H7 (cell line): ENCODE measurements around a stretch of chr5.

DNA sequence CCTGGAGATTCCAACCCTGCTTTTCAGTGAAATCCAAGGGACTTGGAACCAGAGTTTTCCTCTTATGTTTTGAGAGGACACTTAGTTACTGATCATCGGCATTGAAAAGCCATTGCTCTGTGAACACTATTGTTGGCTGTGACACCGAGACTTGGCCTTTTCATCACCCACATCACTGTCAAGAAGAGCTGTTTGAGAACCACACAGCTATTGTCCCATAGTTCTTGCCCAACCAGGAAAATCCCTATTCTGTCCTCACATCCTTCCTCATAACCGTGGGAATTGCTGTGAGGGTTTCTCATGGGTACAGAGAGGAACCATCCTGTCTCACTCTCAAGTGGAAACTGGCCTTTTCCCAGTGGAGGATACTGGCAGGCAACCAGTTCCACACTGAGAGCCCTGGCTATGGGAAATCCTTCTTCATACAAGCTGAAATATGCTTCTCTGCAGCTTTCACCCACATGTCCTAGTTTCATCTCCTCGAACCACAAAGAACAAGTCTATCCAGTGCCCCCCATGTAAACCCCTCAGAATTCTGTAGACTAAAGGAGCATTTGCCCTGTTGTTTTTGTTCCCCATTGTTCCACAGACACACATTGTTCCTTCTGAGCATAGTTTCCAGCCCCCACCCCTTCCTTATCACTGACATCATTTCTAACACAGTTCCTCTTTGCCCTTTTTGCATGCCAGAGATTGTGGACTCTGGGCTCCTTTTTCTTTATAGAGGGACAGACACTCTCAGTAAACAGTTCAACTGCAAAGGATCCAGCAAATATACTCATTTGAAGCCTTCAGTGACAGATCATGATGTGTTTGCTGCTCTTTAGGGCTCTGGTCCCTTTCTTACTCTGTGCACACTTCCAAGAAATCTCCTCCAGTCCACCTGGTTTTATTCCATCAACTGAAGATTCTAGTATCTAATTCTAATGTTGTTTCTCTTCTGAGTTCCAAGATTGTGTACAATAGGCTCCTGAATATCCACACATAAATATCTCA lies 57.8 kb upstream of the C5orf46 start:
- RAMPAGE, long total RNA, result no peak

GRCh38 chr5:148342920-148343417 lies 7.6 kb downstream of the SPINK9 start:
- RAMPAGE, long total RNA, result no peak

DNA sequence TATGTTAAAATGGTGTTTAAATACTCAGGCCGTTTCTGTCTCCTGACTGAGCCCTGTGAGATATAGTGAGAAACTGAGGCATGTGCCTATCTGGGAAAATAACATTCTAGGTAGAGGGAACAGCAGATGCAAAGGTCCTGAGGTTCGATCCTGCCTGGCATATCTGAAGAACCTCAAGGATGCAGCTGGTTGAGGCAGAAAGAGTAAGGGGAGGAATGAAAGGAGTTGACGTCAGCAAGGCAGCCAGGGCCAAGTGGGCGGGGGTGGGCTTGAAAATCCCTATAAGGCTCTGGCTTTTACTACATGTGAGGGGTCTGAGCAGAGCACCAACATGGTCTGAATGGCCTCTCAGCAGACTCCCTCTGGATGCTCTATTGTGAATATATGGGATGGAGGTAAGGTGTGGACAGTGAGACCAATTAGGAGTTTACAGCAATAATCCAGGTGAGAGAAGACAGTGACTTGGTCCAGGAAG lies 69.7 kb downstream of the FBXO38 start:
- RAMPAGE, long total RNA, result no peak

DNA sequence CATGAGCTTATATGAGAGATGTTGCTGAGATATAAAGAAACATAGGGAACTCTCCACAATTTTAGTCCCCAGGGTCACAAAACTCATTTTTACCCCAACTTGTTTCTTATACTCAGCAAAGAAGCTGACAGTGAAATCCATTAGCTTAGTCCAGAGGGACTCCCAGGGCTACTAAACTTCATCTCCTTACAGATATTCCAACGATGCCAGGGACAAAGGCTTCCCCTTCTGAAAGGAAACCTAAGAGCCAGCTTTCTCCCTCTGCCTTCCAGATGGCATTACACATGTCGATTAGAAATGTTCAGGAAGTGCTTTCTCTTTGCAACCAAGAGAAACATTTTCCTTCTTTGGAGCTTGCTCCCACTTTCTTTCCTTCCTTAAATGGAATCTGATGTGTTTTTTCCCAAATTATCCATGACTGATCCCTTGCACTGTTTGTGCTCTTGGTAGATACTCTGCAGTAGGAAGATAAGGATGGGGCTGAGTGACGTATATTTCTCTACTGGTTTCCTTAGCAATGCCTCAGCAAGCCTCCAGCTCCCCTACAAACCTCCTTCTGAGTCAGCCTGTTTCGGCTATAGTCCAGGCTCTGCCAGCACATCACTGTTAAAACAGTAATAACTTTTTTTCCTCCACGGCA lies 42.9 kb upstream of the HTR4 start:
- RAMPAGE, long total RNA, result no peak

GRCh38 chr5:148827245-148828195 lies 1.1 kb downstream of the ADRB2 start:
- RAMPAGE, long total RNA, result no peak

GRCh38 chr5:148841727-148842011 lies 15.3 kb downstream of the ADRB2 start:
- RAMPAGE, long total RNA, result no peak

DNA sequence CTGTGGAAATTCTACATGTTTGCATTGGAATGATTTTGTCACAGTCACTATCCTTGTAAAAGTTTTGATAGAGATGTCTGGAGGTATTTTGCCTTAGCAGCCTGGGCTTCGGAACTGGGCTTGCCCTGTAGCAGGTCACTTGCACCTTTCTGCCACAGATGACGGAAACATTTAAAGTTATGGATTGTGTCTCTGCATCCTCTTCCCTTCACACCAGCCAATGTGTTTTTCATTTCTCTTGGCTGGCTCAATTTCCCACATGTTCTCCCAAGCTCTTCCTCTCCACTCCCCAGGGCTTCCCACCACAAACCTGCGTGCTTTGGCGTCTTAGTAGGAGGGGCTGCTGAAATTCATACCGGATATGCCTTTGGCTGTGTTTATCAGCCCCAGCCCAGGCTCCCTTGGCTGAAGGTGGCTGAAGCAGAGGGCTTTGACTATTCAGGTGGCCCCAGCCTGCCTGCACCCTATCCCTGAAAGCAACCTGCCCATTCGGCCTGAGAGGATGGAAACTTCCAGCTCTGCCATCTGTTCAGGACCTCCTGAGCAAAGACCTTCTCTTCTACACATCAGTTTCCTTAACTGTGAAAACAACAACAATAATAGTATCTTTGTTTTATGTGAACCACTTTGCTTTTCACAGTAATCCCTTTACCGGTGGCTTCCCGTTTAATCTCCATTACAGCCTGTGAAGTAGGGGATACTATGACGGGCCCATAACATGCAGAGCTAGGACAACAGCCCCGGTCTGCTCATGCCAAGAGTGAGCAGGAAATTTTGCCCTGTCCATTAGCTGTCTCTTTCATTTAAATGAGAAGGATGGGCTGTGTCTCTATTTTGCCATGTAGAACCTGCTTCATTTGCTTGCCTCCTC lies 32.3 kb downstream of the ADRB2 start:
- RAMPAGE, long total RNA, result no peak

GRCh38 chr5:149024415-149024689 lies 38.5 kb downstream of the SH3TC2 start:
- RAMPAGE, long total RNA, result no peak

DNA sequence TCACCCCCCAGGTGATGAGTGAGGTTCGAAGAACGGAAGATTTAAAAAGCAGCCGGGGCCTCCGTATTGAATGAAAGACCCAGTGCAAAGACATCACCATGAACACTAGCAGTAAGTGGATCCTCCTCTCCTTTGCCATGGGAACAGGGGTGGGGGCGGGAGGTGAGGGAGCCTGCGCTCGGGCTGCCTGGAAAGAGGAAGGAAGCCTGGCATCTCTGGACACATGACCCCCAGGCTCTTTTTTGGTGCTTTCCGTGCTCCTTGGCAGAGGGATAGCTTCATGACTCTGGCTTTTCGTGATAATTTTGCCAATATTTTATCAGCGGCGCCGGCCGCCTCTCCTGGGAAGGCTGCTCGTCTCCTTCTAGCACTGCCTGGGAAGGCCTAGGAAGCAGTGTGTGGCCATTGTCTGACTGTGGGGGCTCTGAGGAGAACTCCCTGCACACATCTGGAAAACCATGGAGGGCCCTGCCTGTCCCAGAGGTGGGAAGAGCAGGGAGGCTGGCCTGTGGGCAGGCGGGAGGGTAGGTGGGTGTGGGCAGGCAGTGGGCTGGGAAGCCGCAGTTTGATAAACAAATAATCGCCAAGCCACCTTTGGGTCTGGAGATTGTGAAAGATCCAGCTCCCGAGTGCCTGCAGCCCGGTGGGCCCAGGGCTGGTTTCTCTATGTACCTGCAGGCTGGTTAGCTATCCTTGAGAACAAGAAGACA lies 860 bp downstream of the ABLIM3 start:
- RAMPAGE, long total RNA, result no peak

- RAMPAGE, long total RNA, result no peak
Measured at GRCh38 chr5:149150341-149150680, 9.0 kb downstream of the ABLIM3 start.

DNA sequence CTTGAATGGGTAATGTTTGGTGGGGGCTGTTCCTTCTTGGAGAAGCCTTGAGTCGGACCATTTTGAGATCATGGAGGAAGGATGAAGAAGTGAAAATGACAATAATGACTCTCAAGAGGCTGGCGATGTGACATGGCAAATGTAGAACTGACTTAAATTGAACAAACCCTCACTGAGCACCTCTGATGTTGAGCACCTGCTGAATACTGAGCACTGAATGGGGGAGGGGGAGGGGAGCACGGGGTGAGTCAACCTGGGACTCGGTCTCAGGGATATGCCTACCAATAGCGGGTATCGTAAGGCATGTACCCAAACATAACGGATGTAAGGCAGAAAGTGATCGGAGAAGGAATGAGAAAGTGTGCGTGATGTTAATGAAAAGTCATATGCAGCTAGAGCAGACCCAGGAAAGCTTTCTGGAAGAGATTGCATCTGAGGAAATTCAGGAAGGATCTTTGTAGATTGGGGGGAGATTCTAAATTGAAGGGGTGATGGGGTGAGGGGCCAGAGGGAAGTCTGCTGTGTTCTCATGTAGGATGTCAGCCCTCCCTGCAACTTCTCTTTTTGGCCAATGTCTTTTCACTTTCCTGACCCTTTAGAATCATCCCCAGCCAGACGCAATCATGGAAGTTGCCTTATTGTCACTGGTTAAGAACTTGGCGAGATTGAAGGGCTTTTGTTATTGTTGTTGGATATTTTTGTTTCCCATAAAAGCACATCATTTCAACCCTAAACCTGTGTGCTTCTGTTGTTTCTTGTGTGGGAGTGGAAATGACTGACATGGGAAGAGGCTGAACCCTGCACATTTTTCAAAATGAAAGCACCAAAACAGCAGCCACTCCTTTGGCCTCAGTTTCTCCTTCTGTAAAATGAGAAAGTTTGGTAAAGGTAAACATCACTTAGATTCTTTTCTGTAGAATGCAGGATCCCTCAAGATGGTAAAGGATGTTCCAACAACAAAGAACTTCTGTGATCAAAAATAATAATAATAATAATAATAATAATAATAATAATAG lies 11.6 kb upstream of the AFAP1L1 start:
- RAMPAGE, long total RNA, result no peak

- RAMPAGE, long total RNA, result no peak
Measured at GRCh38 chr5:149345828-149346532, 681 bp downstream of the GRPEL2 start.

GRCh38 chr5:149383039-149383864 lies 4.2 kb upstream of the IL17B start:
- RAMPAGE, long total RNA, result no peak

DNA sequence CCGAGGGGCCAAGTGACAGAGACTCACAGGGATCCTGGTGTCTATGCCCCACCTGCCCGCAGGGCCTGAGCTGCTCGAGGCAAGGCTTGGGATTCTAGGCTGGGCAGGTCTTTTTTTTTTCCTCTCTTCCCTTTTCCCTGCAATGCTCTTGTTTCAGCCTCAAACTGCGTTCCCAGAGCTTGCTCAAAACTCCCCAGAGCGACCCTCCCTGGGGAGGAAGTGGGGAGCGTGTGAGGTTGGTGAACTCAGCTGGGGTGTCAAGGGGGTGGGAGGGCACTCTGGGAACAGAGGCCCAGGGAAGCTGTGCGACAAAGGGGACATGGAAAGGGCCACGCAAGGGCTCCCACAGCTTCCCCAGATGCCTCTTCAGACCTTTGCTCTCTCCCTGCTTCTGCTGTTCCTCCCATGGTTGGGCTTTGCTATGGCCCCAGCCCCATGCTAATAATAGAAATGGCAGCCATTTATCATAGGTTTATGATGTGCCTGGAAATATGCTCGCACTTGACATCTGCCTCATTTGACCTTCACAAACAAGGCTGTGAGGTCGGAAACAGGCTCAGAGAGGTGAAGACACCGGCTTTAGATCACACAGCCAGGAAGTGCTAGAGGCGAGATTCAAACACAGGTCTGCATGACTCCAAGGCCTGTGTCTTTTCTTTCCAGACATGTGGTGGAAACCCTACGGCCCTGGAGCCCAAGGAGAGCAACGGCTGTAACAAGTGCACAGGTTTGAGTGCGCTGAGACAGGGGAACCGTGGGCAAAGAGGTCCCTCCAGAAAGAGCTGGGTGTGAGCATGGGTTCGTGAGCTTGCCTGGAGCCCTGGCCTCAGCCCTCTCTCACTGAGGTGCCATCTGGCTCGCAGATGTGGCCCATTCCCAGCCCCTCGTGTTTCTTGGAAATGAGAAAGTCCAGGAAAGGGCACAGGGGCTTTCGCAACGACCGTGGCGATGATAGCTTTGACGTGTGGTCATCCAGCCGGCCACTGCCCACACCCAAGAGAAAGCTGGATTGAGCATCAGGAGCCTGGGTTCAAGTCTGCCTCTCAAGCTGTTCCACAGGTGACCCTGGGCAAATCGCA lies 41.1 kb upstream of the IL17B start:
- RAMPAGE, long total RNA, result no peak

GRCh38 chr5:149442456-149443253 lies 63.6 kb upstream of the IL17B start:
- RAMPAGE, long total RNA, result no peak

GRCh38 chr5:149456557-149457361 lies 77.7 kb upstream of the IL17B start:
- RAMPAGE, long total RNA, result no peak

DNA sequence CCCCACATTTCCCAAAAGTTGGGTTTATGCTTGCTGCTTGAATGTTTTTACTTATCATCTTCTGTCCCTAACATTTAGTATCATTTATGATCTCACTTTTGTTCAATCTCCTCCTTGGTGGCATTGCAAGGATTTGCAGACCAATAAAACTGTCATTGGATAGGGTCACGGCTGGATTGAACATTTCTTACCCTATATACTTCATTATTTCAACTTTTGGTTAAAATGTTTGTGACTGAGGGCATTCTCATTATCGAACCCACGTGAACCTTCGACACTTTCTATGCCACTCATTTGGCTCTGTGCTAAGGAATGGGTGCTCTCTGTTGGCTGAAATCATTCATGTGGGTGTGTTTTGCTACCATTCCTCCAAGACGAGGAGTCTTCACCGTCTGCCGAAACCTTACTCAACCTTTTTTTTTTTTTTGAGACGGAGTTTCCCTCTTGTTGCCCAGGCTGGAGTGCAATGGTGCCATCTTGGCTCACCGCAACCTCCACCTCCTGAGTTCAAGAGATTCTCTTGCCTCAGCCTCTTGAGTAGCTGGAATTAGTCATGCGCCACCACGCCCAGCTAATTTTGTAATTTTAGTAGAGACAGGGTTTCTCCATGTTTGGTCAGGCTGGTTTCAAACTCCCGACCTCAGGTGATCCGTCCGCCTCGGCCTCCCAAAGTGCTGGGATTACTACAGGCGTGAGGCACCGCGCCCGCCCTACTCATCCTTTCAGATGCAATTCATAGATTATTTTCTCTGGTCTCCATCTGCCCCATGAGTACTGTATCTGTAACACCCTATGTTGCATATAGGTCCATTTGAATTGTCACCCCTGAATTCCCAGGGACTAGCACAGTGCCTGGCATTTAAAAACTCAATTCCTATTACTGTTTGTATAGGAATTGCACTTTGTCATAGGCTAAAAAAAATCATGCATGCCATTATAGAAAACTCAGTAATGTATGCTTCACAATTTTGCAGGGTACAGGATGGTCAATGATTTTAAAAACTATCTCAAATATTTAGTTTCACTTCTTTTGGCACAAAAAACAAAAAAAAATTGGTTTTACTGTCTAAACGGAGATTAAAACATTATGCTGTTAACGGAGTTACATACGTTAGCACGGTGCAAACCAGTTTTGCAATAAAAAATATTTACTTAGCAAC lies 62.3 kb downstream of the CSNK1A1 start:
- RAMPAGE, long total RNA, result no peak

- RAMPAGE, long total RNA, result no peak
Measured at GRCh38 chr5:149489727-149490333, 61.4 kb downstream of the CSNK1A1 start.

- RAMPAGE, long total RNA, result no peak
Measured at GRCh38 chr5:149501082-149502031, 49.9 kb downstream of the CSNK1A1 start.

- RAMPAGE, long total RNA, result no peak
Measured at GRCh38 chr5:149508556-149509473, 42.4 kb downstream of the CSNK1A1 start.